Renal cortical epithelial cell (primary cell): ENCODE measurements around the genes CRYBG2, HMGN2, ARID1A and GPR3.

DNA sequence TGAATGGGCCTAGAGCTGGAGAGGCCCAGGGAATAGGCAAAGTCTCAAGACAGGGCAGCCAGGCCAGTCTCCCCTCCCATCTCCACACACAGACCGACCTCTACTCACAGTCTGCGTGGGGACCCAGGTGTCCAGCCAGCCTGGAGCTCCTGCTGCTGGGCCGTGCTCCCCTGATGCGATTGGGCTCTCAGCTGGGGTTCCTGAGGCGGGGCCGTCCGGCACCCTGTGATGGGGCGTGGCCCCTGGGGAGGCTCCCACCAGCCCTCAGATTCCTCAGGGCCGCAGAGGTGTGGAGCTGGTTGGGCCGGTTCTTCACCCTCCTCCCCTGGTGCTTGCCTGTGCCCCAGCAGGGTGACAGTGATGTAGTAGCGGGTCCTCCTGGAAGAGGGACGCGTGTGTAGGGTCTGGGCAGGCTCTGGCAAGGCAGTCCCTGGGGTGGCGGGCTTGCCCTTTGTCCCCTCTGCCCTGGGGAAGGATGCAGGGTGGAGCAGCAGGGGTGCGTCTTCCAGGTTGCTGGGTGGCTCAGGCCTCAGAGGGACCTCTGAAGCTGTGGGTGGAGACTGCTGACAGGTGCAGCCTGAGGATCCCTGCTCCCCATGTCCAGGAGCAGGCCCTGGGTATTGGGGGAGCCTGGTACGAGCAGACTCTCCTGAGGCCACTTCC lies at the start of gene CRYBG2:
Gene CRYBG2 (minus strand): TSS at position 193 of the 663 bp plus-strand sequence.
- RRBS: 20% methylated on average over 4 of the region's 16 CpGs

GRCh38 chr1:26471784-26472586 lies at the start of gene HMGN2:
HMGN2 (plus strand) TSS chr1:26472440.
- RRBS: no CpG with 5 or more reads among the region's 63 CpGs

DNA sequence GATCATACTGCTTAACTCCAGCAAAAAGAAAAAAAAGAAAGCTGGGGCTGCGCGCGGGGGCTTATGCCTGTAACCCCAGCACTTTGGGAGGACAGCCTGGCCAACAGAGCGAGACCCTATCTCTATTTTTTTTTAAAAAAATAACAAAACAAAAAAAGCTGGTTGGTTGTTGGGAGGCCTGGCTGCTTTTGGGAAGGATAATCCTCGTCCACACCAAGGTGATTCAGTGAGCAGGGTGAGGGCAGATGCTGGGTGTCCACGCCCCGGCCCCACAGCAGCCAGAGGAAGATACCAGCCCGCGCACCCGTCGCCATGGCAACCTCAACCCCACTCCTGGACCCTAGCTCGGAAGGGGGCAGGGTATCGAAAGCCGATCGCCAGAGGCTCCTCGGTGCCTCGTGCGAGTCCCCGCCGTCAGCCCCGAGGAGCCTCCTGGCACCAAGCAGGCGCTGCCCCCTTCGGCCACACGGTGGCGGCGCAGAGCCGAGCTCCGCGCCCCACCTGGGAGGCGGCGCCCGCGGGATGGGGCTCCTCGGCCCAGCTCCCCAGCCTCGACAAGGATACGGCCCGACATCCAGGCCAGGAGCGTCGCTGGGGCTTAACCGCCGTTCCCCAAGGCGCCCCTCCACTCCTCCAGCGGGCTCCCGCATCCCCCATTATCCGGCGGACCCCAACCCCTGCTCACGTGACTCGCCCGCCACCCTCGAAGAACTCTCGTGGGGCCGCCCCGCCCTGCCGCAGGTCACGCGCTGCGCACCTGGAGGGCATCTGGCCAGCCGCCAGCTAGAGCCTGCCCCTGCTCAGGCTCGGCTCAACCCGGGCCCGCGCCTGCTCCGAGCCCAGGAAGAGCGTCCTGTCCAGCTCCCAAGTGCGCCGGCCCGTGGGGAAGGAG lies 27.9 kb downstream of the HMGN2 start:
- RRBS: 2% methylated on average over 8 of the region's 67 CpGs

GRCh38 chr1:26564651-26565417 lies 35.3 kb downstream of the RPS6KA1 start:
- RRBS: no CpG with 5 or more reads among the region's 8 CpGs

DNA sequence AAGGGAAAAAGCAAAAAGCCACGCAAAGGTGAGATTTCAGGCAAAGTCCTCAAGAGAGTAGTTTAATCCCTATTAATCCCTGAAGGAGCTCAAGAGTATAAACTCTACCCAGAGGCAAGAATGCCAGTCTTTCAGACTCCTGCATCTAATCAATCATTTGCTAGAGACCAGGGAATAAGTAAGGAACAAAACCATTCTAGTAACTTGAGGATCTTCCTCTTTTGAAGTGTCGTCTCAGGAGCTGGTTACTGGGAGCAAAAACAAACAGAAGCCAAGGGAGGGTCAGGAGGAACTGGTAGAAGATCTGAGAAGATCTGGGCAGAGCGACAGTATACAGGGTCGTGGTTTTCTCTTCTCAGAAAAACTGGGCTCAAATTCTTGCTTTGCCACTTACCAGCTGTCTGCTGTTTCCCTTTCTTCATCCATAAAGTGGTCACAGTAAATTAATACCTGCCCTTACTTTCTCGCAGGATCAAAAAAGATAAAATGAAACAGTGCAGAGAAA lies 69.3 kb downstream of the RPS6KA1 start:
- RRBS: no CpG with 5 or more reads among the region's 5 CpGs

DNA sequence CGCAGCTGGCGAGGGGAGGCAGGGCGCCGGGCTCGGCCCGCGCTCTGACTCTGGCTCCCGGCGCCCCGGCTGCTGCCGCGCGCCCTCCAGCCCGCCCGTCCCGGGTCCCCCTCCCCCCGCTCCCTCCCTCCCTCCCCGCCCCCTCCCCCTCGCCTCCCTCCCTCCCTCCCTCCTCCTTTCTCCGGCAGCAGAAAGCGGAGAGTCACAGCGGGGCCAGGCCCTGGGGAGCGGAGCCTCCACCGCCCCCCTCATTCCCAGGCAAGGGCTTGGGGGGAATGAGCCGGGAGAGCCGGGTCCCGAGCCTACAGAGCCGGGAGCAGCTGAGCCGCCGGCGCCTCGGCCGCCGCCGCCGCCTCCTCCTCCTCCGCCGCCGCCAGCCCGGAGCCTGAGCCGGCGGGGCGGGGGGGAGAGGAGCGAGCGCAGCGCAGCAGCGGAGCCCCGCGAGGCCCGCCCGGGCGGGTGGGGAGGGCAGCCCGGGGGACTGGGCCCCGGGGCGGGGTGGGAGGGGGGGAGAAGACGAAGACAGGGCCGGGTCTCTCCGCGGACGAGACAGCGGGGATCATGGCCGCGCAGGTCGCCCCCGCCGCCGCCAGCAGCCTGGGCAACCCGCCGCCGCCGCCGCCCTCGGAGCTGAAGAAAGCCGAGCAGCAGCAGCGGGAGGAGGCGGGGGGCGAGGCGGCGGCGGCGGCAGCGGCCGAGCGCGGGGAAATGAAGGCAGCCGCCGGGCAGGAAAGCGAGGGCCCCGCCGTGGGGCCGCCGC lies at the start of gene ARID1A:
Gene ARID1A (plus strand): TSS at position 173 of the 760 bp plus-strand sequence.
- RRBS: 1% methylated on average over 37 of the region's 92 CpGs

- RRBS: no CpG with 5 or more reads among the region's 16 CpGs
Measured at GRCh38 chr1:26697450-26697716, 1.6 kb downstream of the ARID1A start.

GRCh38 chr1:26697717-26698686 lies 2.2 kb downstream of the ARID1A start:
- RRBS: no CpG with 5 or more reads among the region's 18 CpGs

DNA sequence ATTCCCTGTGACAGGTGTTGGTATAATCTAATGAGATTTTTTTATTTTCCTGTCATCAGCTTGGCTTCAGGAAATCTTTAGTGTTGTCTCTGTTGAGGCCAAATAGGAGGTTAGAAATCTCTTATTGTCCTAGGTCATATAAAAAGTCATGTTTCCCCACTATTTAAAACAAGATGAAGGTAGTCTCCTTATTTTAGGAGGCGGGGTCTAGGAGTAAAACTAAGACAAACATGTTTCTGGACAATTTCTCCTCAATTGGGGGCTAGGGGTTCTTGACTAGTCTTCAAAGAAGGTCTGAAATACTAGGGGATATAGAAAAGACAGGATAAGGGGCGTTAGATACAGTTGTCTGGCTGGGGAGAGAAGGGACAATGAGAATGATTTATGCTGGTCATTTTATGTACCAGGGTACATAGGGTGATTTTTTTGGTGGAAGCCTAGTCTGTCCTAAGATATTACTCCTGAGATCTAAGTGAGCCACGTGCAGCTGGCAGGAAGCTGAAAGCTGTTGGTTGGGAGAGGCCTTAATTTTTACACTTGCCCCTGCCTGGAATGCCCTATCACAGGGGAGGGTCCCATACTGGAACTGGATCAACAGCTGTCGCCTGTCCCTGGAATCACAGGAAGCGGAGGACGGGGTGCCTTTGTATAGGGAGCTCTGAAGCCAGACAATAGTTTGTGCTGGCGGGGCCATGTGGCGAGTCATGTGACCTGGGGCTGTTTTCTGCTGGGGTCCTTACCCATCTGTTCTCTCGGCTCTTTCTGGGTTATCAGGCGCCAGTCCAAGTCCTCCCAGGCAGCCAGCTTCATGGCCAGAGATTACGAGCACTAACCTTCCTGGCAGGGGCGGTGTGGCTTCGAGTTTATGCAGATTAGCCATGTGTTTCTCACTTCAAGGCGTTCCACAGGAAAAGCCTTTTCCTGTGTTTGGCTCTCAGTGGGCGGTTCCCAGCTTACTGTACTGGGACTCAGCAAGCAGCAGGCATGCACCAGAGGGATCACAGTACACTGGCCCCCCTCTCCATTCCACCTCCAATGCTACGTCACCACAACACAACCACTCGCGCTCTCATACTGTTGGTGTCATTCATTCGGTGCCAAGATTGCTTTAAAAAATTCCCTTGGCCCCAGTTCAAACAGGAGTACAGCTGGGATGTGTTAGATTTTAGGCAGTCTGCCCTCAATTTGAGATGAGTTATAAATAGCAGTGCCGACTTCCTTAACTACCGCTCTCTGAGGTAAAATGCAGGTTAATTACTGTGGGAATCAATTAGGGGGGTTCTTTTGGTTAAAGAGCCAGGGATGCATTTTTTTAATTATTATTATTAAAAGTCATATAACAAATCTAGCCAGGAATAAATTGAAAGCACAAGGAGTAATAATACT lies 27.5 kb downstream of the ARID1A start:
- RRBS: no CpG with 5 or more reads among the region's 21 CpGs

- RRBS: no CpG with 5 or more reads among the region's 2 CpGs
Measured at GRCh38 chr1:26778326-26778801, 9.4 kb upstream of the PIGV start.

GRCh38 chr1:26786842-26787829 lies 614 bp upstream of the PIGV start:
- RRBS: no CpG with 5 or more reads among the region's 27 CpGs

DNA sequence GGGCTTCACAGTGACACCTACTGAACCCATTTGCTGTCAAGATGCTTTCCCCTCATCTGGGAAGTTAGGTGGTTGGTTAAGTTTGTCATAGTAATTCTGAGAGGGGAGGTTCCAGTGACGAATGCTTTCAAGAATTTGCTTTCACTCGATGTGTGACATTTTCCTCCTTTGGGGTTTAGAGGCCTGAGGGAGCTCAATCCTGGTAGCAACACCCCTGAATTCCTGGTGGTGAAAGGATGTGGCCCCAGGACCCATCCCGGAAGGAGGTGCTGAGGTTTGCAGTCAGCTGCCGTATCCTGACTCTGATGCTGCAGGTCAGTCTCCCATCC lies 2.8 kb downstream of the PIGV start:
- RRBS: no CpG with 5 or more reads among the region's 4 CpGs

DNA sequence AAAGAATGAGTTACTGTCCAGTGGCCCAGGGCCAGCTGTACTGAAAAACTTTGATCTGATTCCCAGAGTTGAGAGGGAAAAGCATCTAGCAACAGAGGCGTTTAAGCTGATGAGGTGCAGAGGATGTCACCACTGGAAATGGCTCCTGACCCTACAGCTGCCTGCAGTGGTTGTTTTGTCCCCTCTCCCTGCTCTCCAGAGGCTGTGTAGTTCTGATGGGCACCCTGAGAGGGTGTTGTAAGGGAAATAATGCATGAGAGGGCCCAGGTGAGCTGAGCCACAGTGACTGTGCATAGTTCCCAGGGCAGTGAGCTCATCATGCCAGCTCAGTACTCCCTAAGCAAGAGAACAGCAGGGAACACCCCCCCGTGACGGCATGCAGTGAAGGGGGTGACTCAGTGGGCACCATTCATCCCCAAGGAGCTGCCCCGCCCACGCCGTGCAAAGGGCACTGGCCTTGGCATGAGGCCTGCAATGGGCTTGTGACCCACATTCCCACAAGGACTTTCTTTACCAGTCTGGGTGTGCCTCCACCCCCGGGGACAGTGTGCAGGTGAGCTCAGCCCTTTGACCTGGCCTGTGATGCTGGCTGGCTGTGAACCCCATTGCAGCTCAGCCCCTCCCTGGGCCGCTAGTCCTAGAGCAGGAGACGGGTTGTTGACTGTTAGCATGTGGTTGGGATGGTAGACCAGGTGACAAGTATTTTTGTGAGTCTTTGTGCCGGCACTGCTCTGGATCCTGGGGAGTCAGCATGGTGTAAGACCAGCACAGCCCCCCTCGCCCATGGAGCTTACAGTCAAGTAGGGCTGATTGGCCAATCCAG lies 13.6 kb upstream of the SFN start:
- RRBS: no CpG with 5 or more reads among the region's 11 CpGs

DNA sequence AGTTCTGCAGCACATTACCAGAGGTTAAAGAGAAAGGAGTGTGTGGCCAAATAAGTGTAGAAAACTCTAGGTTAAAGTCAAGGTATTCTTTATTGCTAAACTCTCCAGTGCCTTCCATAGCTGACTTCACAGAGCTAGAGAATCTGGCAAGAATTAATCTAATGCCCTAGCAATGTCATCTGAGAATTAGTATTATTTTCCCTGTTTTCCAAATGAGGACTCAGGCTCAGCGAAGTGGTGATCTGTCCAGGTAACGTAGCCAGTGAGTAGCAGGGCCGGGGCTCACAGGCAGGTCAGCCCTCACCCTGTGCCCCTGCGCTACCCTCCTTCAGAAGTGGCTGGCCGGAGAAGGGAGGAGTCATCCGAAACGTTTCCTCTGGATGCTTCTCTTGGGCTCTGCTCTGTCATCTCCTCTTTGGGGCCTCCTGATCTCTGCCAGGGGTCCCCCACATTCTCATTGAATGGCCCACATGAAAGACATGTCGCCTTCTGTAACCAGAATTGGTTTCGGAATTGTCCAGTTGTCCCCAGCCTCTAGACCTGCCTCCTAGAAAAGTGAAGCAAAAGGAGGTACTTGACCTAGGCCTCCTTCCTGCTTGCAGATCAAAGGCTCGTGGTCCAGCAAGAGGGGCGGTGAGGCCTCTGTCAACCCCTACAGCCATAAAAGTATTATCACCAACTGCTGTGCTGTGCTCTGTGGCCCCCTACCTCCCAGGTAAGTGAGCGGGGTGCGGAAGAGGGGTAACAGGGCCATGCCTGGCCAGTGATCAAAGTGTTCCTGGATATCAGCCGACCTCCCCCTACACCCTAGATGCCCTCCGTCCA lies 10.6 kb upstream of the SFN start:
- RRBS: 79% methylated on average over 3 of the region's 15 CpGs

DNA sequence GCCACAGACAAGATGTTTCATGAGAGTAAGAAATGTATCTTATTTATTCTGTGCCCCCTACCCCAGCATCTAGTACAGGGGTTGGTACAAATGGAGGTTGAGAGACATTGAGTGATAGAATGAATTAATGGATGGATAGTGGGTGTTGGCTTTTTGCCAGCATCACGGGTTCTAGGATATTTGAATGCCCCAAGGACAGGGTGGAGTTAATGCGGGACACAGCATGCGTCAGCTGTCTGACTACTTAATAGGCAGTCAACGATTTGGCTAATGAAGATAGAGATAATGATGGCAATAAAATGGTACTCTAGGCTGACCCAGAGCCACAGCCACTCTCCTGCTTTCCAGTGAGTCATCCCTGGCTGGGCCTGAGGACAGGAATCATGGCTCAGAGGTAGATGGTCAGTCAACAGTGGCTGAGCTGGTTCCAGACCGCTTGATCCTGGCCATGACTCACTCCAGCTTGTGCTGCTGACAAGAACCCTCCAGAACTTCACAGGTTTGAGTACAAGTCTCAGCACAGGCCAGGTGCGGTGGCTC lies 6.3 kb downstream of the NR0B2 start:
- RRBS: no CpG with 5 or more reads among the region's 6 CpGs

- RRBS: no CpG with 5 or more reads among the region's 12 CpGs
Measured at GRCh38 chr1:27005571-27006100, 7.0 kb downstream of the TENT5B start.

- RRBS: no CpG with 5 or more reads among the region's 1 CpG
Measured at GRCh38 chr1:27087519-27087718, 67.5 kb downstream of the SLC9A1 start.

DNA sequence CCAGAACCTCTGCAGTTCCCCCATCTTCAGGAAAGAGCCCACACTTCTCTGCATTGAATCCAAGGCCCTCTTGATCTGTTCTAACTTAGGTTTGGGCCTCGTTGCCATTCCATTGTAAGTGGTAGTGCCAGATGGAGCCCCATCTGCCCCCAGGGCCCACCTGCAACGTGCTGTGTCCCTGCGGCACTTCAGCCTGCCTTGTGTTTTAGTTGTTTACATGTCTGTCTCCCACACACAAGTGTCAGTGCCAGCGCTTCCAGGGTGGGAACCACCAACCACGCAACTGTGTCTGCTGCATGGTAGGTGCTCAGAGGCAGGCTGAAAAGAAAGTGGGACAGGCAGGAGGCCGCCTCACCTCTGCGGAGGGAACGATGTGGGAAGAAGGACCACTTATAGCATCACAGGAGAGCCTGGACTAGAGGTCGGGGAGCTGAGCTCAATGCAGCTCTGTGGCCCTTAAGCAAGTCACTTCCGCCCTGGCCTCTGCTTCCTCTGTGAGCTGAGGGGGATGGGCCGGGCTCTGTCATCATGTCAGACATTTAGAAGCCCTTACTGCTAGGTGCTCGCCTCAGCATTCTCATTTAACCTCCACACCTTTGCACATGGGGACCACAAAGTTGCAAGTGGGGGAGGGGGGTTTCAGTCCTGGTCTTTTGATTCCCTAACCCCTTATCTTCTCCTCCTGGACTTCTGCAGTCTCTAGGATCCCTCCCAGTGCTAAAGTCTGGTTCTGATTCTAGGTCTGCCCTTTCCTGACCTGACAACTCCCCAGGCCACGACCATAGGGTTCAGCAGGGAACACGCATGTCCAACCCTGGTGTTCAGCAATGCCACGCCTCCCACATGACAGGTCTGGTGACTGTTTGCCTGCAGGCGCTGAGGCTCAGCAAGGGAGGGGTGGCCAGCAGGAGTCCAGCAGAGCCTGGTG lies 17.8 kb downstream of the SLC9A1 start:
- RRBS: no CpG with 5 or more reads among the region's 16 CpGs

- RRBS: 2% methylated on average over 14 of the region's 80 CpGs
Measured at GRCh38 chr1:27391963-27392853, at the start of gene GPR3. GPR3 (plus strand) TSS chr1:27392622.

- RRBS: no CpG with 5 or more reads among the region's 5 CpGs
Measured at GRCh38 chr1:27414536-27415142, 22.2 kb downstream of the GPR3 start.